ENCODE results near the gene C2CD4B.

DNA sequence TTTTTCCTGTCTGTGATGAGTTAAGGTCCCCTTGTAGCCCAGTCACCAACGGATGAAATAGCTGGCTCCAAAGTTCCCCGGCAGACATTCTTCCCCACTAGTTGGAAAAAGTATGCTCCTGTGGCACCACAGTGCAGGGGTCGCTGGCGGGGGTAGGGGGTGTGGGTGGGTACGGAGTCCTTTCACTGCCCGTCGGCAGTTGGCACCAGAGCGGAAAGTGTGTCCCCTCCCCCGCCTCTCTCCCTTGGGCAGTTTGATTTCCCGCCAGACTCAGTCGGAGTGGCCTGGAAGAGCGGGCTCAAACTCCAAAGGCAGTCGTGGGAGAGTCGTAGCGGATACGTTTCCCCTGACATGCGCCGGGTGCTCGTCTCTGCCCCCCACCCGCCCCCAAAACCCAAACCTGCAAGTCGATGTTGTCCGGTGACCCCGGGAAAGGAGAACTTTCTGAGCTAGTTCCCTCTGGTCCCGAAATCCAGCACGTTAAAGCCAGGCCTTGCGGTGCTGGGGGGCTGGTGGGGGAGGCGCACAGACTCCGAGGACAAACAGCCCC, 4.5 kb upstream of the FOXB1 start:
- PRO-cap, 2 experiments: no peak in any of the 2 experiments

DNA sequence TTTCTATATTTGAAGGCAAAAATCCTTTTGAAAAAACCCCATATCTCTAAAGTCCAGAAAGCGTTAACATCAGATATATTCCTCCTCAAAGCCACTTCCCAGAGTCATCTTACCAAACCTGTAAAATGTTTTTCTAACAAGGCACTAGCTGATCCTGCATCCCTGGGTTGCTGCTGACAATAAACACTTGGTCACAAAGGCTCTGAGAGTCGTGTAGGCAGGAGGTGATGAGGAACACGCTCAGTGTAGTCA, 73.3 kb downstream of the FOXB1 start:
- PRO-cap, 2 experiments: no peak in any of the 2 experiments

DNA sequence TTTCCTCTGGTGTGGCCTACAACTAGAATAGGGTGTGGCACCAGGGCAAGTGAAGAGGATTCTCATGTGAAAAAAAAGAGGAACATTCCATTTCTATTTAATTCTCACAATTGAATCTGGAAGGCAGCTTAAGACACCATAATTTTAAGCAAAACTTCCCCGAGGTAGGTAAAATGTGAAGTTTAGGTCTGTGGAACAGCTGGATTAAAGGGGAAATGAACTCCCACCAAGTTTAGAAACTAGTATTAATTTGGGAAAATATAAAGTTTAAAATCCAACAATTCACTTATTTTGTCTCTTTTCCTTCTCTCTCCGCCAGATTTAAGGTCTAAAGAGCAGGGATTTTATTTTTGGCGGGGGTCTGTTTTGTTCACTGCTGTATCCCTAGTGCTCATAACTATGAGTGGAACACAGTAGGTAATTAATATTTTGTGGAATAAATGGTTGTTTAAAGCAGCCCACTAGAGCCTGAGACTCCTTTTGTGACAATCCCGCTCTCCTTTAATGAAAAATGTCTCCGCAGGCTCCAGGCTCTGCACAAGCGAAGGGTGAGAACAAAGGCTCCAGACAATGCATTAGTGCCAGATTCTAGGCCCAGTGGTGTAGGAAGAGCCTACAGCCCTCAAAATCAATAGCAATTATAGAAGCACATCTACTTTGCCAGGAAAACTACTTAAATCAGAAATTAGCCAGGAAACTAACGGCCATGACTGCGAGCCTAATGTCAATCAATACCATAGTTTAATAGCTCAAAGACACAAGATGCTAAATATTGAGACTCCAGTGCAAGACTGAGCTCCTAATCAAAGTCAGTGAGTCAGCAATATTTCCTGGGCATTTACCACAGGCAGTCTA, 2.6 kb downstream of the ANXA2 start:
- PRO-cap, 2 experiments: no peak in any of the 2 experiments

DNA sequence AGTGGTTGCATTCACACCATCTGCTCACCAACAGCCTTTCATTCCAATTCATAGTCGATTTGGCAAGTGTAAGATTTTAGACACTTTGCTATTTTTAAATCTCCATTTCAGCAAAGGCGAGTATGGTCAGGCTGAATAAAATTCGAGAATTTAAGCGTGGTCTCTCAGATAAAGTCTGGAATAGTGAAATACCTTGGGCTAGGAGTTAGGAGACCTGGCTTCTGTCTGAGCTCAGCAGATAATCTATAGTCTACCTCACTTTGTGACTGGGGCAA, 29.0 kb upstream of the ICE2 start:
- PRO-cap, 2 experiments: no peak in any of the 2 experiments

DNA sequence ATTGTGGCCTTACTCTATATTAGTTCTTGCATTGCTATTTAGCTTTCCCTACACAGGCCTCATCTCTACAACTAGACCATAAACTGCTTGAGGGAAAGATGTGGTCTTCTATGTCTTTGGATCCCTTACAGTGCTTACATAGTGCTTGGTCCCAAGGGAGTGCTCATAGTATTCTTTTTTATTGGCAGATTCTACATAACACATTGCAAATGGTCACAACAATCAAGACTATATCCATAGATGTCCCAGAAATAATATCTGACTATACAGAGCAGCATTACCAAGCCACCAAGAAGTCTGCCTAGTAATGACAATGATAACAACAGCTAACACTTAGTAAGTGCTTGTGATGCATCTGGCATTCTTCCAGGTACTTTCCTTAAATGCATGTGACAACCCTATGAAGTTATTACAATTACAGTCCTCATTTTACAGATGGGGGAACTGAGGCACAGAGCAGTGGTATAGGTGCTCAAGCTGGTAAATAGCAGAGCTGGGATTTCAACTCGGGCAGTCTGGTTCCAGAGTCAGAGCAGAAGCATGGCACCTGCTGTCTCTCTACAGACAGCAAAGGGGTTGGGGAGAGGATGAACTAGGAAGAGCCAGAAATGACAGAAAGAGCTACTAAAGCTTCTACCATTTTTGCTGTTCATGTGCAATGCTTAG, 49.6 kb upstream of the ICE2 start:
- PRO-cap, 2 experiments: peak in 2 of 2 experiments; most common plus-strand start position 432 of the sequence (in 2); most common minus-strand start position 296 of the sequence (in 2)

DNA sequence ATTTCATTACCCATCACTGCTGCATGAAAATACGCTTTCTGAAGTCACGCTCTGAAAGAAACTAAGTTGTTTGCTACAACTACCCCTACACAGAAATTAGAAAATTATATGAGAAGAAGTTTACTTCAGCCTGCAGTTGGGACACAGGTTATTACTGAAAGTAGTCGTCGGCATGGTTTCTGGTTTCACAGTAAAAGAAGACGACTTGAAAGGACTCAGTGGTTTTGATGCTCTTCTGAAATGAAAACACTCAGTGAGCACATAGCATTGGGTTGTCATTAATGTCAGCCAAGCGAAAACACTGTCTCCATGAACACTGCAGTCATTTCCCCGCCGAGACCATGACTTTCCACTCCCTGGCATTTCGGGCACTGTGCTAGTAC, 69.1 kb upstream of the ICE2 start:
- PRO-cap, 2 experiments: peak in 2 of 2 experiments; most common plus-strand start position 326 of the sequence (in 2); most common minus-strand start position 199 of the sequence (in 2)

- PRO-cap, 2 experiments: peak in 1 of 2 experiments; most common plus-strand start chr15:60570032 (in 1); most common minus-strand start chr15:60569963 (in 1)
Measured at GRCh38 chr15:60569693-60570233, 90.8 kb upstream of the ICE2 start.

- PRO-cap, 2 experiments: peak in 2 of 2 experiments; most common plus-strand start chr15:60574086 (in 1); most common minus-strand start chr15:60573917 (in 2)
Measured at GRCh38 chr15:60573650-60574491, 94.9 kb upstream of the ICE2 start.

DNA sequence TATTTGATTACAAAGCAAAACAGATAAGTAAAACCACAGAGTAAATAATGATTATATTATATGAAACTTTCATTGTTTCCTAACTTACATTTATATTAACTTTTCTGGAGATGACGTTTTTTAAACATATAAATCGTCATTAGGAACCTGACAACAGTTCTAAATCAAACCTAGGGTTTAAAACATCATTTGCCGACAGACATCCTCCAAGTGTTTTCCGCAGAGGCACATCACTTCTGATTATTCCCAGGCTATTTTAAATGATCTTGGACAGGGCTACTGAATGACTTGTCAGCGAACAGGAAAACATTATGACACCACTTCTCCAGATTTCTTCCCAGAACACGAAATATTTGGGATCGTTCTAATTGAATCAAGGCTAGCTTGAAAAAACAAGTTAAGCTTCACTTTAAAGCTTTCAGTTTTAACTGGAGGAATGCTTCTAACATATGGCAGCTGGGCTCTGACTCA, 126.8 kb upstream of the ICE2 start:
- PRO-cap, 2 experiments: no peak in any of the 2 experiments

GRCh38 chr15:60843894-60844374, 365.0 kb upstream of the ICE2 start:
- PRO-cap, 2 experiments: no peak in any of the 2 experiments

GRCh38 chr15:61195736-61196308, 33.3 kb downstream of the RORA start:
- PRO-cap, 2 experiments: no peak in any of the 2 experiments

DNA sequence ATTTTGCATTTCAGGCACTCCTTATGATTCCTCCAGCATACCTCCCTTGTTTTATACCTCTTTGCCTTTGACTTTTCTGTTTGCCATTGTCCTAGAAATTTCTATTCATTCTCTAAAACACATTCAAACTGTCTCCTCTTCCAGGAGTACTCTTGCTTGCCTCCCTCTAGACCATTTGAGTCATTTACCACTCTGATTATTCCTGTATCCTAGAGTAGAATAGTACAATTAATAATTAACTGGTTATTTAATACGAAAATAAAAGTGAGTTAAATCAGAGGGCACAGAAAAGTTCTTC, 290.1 kb upstream of the RORA start:
- PRO-cap, 2 experiments: no peak in any of the 2 experiments

- PRO-cap, 2 experiments: peak in 2 of 2 experiments; most common minus-strand start chr15:62165283 (in 2)
Measured at GRCh38 chr15:62165131-62165885, at the start of gene C2CD4B. Gene C2CD4B (minus strand): TSS chr15:62165285.

DNA sequence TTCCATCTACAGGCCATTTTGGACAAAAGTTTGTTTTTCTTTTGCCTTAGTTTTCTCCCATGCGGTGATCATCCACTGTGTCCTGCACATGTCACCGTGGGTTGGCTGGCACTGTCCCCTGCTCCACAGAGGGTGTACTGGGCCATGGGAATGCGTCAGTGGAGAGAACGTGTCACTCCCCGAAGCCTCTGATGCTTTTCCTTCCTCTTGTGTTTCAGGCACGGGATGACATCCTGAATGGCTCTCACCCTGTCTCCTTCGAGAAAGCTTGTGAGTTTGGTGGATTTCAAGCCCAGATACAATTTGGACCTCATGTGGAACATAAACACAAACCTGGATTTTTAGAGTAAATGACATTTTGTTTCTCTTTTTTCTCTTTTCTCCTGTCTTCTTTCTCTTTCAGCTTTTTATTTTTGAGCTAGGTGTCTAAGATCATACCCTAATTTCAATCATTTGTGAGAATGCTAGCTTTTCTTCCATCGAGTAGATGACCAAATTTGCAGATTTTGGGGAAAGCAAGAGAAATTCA, 267.3 kb downstream of the TLN2 start:
- PRO-cap, 2 experiments: no peak in any of the 2 experiments

GRCh38 chr15:62674948-62675437, 284.6 kb downstream of the TLN2 start:
- PRO-cap, 2 experiments: no peak in any of the 2 experiments

GRCh38 chr15:62883758-62884486, 158.6 kb upstream of the TPM1 start:
- PRO-cap, 2 experiments: no peak in any of the 2 experiments

DNA sequence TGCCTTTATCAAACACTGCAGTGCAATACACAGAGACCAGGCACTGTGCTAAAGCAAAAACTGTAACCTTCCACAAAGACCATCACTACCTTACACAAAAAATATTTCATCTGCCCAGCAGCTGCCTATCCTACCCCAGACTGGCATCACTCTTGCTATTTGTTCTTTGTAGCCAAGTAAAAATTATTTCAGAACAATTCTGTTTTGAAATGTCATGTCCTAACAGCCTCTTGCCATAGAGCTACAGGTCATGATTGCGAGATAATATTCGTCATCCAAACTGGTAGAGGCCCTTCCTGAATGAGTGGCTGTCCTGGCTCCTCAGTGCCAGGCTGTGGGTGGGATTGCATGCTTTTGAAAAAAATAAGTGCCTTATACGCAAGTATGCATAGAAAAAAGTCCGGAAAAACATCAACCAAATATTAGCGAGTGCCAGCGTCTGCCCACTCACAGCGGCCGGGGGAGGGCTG, 142.2 kb upstream of the TPM1 start:
- PRO-cap, 2 experiments: no peak in any of the 2 experiments

DNA sequence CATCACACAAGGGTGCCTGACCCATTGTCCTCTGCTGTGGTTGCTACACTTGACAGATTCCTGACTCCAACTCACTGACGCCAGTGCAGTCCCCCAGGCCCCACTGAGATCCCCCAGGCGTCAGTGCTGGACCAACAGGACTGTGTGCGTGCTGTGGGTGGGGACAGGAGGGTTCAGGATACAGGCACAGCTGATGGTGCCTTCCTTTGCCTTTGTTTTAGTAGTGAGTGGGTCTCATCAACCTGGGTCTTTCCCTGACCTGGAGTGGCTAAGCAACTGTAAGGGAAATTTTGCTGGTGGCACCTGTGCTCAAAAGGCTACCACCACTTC, 135.8 kb upstream of the TPM1 start:
- PRO-cap, 2 experiments: no peak in any of the 2 experiments

DNA sequence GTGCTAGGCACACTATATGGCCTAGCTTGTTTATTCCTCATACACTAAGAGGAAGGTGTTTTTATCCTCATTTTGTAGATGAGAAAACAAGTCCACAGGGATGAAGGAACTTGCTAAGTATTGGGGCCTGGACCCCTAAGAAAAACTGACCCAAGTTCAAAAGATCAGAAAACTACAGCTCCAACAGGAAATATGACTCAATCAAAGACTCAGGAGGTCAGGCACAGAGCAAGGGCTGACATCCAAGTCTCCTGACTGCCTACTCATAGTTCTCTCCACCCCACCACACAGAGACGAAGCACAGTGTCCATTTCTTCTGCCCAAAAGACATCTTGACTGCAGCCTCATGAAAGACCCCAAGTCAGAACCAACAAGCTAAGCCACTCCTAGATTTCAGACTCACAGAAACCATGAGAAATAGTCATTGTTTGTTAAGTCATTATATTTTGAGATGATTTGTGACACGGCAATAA, 26.9 kb upstream of the TPM1 start:
- PRO-cap, 2 experiments: no peak in any of the 2 experiments

- PRO-cap, 2 experiments: no peak in any of the 2 experiments
Measured at GRCh38 chr15:63041707-63042320, 733 bp upstream of the TPM1 start.